ENCODE measurements around a stretch of chr3.

DNA sequence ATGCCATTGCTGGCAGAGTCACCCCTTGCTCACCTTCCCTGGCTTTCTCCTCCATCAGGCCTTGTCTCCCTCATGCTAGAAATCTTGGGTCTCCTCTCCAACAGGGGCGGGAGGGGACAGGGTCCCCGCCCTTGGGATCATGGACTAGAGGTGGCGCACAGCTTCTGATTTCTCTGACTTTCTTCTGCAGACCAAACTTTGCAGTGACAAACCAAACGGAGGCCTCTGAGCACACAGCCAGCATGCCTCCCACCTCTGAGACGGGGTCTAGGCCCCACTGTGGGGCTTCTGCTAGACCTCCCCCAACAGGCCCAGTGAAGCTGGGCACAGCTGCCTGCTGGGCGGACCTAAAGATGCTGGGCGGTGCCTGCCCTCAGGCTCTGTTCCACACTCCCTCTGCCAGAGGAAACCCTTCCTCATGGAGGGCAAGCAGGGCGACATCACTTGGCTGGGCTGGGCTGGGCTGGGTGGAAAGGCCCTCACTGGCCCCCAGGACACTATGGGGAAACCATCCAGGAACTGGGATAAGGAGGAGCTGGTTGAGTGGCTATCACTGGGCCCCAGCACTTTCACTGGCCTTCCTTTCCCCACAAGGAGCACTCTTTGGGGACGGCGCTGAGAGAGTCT, 97.9 kb upstream of the HACD2 start:
- PRO-cap, result no peak

DNA sequence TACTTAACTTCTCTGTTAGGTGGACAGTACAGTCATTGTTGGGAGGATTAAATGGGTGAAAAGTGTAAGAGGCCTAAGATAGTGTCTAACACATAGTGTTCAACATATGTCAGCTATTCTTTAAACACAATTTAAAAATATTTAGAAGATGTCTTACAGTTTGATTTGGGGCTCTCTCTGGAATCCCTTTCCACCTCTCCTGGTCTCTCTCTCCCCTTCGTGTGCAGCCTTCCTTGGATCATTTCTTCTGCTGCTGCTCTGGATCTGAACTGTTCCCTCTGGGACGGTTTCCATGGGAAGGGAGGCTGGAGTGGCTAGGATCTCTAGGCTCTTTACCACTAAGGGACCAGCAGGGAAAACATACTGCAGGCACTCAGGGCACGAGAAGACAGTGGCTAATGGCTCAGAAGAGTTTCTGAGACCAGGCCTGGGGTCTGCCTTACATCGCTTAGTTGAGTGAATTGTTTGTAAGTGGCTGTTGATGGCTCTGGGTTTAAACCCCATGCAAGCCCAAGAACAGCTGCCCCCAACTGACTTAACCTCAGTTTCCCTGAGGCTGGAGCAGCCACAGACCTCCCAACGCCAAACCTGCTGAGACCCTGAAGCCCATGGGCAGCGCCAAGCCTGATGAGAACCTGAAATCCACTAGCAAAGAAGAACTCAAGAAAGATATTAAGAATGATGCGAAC, 112.9 kb upstream of the HACD2 start:
- PRO-cap, result bidirectional peak, plus-strand start at position 361 of the sequence, minus-strand start at position 249 of the sequence

DNA sequence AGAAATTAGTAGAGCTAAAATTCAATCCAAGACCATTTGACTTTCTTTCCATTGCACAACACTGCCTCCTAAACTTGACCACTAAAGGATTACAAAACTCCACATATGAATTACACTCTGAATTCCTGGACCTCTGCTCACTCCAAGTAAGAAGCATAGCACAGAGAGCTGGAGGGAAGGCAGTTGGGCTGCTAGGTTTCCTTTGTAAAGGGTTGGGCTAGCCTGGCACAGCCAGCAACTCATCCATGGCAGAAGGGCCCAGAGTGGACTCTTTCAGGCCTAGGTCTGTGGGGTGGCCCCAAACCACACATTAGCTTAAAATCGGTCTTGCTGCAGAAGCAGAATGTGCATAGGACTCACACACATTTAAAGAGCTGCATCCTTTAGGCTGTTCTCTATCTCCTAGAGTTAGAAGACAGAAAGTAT, 134.3 kb downstream of the MYLK start:
- PRO-cap, result no peak

- PRO-cap, result no peak
Measured at GRCh38 chr3:123779335-123779899, 104.7 kb downstream of the MYLK start.

DNA sequence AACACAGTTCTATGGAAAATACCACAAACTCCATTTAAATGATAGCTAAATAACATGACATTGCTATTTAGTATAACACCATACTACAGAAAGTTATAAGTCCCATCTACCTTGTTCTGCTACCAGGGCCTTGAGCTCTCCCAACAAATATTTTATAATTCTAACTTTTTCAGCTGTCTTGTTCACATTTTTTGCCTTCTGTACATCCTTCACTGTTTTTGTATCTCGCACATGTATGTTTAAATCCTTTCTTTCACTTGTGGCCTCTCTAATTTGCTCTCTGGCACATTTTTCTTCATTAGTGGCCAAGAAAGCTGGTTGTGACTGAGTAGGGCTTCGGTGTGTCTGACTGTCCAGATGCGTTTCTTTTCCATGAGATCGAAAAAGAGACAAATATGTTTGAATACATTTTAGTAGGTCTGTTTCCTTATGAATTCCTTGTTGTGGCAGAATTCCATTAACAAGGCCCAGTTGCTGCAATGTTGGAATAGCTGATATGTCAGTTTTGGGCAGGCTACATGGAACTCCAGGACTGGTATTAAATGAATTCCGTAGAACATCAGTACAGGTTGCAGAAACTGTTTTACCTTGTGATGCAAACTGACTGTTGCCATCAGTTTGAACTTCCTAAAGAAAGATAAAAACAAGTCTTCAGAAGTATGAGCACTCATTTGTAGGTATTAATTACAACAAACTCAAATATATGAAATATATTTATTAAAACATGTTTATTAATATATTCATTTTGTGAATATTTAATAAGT, 14.2 kb downstream of the CCDC14 start:
- PRO-cap, result no peak

GRCh38 chr3:123948669-123949384, 12.2 kb downstream of the CCDC14 start:
- PRO-cap, result no peak

DNA sequence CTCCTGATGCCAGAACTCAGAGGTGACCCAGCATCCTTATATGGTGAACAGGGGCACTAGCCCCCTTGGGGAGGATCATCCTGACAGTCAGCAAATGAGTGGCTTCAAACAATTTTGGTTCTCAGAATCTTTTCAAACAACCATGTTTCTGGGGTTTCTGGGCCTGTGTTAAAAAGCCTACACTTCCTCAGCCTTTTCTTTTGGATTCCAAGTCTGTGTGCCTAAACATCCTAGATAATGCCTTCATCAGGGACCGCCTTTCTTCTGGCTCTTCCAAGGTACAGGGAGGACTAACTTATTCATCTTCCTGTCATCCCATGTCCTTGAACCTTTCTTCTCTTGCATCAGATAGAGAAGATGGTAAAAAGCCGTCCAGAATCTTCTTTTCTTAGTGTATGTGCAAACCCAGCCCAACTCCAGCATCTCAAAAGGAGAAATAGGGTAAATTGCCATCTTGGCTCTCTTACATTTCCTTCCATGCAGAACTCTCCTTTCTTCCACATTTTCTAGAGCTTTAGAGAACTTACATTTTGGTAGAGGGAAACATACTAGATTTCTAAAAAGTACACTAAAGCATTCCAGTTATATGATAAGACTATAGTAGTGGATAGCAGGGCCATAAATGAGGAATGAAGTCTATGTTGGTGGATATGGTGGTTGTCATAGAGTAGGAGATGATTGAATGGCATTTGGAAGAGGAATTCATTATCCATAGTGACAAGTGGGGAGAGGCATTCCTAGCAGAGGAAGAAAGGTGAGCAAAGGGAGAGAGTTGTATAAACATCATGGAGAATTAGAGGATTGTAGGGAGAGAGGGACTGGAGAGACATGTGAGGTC, 19.2 kb downstream of the KALRN start:
- PRO-cap, result no peak

- PRO-cap, result no peak
Measured at GRCh38 chr3:124078847-124079326, 45.7 kb downstream of the KALRN start.

- PRO-cap, result no peak
Measured at GRCh38 chr3:124252798-124253176, 219.6 kb downstream of the KALRN start.

GRCh38 chr3:124584372-124585589, 145.5 kb upstream of the UMPS start:
- PRO-cap, result unidirectional peak, plus-strand start at chr3:124584698; unidirectional peak, minus-strand start at chr3:124585122

- PRO-cap, result no peak
Measured at GRCh38 chr3:124600497-124601320, 129.5 kb upstream of the UMPS start.

- PRO-cap, result no peak
Measured at GRCh38 chr3:124734943-124735295, 4.7 kb downstream of the UMPS start.

DNA sequence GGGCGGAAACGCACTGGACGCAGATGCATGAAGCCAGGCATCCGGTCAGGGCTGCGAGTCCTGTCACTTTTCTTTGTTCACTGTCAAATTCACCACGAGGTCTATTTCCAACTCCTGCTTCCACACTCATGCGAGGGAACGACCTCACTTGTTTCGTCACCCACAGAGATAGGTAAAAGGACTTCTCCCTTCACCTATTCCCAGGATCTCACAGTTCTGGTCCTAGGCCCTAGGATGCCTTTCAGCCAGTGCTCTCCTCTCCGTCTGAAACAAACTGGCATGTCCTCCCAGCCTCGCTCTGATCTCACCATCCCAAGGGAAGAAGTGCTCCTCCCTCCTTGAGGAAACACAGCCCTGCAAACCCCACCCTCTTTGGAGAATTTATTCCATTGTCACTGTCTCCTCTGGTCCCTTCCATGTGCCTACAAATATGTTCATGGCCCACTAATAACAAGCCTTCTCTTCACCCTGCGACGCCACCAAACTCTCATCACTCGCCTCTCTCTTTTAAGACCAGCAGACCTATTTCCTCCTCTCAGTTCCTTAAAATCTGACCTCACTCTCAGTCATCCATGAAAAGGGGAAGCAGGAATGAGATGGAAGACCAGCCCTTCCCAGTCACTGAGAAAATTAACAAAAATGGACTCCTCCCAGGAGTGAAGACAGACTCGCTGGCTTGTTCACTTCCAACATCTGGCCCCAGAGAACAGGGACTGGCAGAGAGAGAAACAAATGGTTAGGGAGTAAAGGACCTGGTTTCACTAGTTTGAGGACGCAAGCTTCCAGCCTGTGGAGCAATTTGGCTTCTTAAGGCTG, 57.6 kb downstream of the ITGB5 start:
- PRO-cap, result unidirectional peak, minus-strand start at position 266 of the sequence

DNA sequence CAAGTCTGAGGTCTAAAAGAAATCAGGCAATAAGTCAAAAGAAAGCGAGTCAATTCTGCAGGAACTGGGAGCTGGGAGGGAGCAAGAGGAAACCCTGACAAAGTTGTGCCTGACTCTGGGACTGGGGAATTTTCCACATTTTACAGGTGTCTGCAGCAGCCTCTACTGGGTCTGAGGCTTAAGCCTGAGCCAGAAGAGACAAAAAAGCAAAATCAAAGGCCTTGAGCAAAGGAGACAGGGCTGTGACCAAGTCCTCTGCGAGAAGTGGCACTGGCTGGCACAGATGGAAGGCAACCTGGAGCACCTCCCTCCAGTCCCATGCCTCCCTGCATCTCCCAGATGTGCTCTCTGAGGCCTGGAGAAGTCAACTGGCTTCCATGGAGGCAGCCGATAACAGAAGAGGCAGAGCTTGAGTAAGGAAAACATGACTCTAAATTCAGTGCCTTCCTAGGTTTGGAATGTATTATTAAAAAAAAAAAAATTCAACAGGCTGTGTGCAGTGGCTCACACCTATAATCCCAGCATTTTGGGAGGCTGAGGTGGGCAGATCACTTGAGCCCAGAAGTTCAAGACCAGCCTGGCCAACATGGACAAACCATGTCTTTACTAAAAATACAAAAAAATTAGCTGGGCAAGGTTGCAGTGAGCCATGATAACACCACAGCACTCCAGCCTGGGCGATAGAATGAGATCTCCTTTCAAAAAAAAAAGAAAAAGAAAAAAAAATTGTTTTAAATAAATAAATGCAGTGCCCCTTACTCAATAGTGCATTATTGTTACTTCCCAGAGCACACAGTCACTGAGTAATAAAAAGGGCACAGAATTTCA, 51.2 kb downstream of the ITGB5 start:
- PRO-cap, result no peak

- PRO-cap, result no peak
Measured at GRCh38 chr3:124845264-124845967, 41.7 kb downstream of the ITGB5 start.

DNA sequence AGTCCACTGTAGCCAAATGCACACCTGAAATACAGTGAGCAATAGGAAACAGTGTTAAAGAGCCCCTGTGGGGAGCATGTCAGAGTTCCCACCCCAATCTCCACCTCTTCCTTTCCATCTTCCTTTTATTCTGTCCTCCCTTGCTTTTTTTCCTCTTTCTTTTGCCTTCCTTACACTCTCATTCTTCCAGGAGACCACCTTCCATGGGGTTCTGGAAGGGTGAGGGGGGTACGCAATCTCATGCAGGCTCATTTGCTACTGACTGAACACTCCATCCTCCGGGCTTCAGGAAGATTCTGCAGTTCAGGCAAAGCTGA, 22.5 kb downstream of the MUC13 start:
- PRO-cap, result no peak

DNA sequence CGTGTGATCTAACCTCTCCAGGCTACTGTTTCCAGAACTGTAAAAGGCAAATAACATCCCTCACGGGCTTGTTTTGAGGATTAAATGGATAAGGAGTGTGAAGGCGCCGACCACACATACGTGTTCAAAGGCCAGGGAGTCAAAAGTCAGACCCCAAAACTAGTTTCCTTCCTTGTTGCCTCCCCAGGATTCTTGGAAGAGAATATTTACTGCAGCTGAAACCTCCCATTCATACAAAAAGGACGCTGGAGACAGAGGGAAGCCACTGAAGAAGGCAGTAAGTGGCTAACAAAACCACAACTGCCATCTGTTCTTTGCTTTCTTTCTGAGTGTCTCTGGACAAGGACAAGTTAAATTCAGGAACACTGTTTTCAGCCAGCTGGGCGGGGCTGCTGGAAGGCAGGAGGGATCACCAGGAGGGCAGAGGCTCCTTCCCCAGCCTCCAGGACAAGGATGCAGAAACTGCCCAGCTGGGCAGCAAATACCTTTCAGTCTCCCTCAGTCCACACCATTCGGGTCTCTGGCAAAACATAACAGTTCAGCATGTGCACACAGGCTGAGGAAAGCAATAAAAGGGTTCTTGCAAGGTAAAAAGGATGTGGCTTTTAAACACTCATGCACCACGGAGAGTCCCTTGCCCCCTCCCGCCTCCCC, 4.2 kb downstream of the HEG1 start:
- PRO-cap, result no peak

- PRO-cap, result no peak
Measured at GRCh38 chr3:125107703-125108836, 52.3 kb upstream of the HEG1 start.

GRCh38 chr3:125141413-125142186, 70.9 kb downstream of the SLC12A8 start:
- PRO-cap, result bidirectional peak, plus-strand start at chr3:125142012, minus-strand start at chr3:125141805

- PRO-cap, result no peak
Measured at GRCh38 chr3:125394373-125395103, 19.4 kb upstream of the ZNF148 start.